ENCODE measurements around the gene ENSG00000284976.

GRCh38 chr9:136858898-136859932, 6.9 kb downstream of the EDF1 start:
- PRO-cap: no peak

GRCh38 chr9:136898642-136899213, 12.4 kb downstream of the TRAF2 start:
- PRO-cap: no peak

DNA sequence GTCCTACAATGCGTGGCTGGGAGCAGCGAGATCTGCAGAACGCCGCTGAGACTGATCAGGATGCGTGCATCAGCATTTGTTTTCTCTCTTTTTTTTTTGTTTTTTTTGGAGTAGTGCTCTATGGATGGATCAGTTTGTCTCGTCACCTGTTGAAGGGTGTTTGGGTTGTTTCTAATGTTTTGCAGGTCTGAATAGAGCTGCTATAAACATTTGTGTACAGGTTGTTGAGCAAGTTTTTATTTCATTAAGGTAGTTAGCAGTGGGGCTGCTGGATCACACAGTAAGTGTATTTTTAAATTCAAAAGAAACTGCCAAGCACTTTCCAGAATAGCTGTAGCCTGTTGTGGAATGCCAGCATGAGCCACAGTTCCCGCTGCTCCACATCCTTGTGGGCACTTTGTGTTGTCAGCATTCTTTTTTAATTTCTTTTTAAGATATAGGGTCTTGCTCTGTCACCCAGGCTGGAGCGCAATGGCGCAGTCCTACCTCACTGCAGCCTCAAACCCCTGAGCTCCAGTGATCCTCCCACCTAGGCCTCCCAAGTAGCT, 14.6 kb downstream of the FBXW5 start:
- PRO-cap: no peak

- PRO-cap: no peak
Observed at GRCh38 chr9:136939413-136939702, 5.2 kb downstream of the FBXW5 start.

DNA sequence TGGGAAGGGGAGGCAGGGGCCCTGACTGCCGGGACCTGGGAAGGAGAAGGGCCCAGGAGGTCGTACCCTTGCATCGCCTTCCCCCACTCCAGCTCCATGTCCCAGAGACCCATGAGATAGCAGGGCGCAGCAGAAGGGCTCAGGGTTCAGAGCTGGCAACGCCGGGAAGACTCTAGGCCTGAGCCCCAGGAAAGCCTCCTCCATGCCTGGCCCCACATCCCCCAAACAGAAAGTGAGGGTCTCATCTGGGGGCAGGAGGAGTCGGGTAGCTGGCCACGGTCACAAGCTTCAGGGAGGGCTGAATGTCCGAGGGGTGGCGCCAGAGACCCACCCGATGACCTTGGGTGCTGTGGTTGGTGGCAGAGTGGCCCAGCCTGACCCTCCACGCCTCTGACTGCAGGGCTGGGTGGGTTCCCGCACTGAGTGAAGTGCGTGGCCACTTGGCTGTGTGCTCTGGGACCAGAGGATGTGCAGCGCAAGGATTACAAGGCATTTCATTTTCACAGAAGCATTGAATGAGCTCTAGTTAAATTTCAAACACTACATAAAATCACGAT, 2.9 kb downstream of the C8G start:
- PRO-cap: no peak

GRCh38 chr9:136992550-136993108, 407 bp downstream of the PAXX start:
- PRO-cap: unidirectional peak, minus-strand start at chr9:136992649

DNA sequence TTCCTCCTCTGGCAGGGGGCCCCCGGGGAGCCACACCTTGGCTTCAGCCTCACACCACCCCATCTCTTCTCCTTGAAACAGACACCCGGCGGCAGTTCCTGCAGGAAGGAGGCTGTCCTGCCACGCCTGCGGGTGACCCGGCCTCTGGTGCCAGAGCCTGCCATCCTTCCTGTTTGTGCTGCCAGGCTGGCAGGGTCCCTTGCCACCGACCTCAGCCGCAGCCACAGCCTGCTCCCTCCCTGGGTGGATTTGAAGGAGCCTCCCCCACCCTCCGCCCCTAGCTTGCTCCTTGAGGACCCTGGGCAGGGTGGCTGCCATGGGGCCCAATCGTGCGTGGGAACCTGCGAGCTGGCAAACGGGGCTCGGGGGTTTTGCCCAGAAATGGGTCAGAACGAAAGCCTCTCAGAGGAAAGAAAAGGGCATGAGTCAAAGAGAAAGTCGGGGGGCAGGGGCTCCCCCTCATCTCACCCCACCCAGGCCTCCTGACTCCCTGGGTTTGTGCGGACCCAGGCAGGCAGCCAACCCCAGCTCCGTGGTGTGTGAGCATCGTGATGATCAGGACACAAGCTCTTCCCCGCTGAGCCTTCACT, 2.8 kb upstream of the FUT7 start:
- PRO-cap: no peak

DNA sequence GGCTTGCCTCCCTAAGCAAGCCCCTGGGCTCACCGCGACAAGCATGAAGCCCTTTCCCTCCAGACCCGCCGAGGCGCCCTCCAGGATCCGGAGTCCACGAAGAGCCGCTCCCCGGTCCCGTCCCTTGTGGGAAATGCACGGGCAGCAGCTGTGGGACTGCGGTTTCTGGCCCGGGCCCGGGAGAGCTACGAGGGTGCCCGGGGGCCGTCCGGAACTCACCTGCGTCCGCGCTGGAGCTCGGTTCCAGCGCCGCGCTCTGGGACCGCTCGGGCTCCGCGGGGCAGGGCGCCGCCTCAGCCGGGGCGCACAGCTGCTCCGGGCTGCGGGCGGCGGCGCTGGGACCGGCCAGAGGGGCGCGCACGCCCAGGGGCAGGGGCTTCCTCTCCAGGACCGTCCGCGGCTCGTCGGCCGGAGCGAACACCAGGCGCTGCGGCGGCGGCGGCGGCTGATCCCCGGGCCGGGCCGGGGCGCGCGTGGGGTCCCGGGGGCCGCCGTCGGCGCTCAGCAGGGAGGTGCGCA, 627 bp downstream of the SAPCD2 start:
- PRO-cap: no peak

DNA sequence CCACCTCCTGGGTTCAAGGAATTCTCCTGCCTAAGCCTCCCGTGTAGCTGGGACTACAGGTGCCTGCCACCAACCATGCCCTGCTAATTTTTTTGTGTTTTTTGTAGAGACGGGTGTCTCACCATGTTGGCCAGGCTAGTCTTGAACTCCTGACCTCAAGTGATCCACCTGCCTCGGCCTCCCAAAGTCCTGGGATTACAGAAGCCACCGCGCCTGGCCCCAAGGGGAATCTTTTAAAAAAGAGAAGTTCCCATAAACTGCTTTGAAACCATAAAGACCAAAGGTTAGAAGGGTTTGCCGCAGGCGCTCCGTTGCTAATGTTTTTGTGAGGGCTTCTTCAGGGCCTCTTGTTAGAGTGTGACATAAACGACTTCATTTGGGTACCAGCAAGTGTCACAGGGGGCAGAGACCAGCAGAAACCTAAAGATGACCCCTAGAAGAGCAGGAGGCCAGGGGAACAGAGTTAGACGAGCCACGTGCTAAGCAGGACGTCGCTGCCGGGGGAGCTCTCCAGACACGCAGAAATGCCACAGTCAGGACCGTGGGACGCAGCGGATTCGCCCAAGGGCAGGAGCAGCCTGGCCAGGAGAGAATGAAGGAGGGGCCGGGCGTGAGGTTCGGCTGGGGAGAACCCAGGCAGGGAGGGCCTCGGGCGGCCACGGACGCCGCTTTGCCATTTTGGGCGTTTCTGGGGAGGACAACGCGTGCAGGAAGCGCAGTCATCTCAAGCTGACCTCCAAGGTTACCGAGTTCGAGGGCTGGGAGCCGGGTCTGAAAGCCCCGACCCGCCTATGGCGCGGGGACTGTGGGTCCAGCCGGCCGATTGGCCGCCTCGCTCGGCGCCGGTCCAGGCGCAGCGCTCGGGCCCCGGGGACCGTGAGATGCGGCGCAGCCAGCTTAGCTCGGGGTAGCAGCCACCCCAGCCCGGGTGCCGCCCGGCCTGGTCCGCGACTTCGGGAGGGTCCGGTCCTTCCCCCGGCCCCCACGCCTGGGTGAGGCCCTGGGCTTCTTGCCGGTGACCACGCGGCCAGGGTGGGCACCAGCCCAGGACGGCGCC, 999 bp upstream of the MAN1B1 start:
- PRO-cap: unidirectional peak, plus-strand start at position 748 of the sequence

GRCh38 chr9:137128696-137129407, 10.1 kb upstream of the GRIN1 start:
- PRO-cap: no peak

GRCh38 chr9:137174548-137175193, 2.8 kb upstream of the TMEM210 start:
- PRO-cap: no peak

DNA sequence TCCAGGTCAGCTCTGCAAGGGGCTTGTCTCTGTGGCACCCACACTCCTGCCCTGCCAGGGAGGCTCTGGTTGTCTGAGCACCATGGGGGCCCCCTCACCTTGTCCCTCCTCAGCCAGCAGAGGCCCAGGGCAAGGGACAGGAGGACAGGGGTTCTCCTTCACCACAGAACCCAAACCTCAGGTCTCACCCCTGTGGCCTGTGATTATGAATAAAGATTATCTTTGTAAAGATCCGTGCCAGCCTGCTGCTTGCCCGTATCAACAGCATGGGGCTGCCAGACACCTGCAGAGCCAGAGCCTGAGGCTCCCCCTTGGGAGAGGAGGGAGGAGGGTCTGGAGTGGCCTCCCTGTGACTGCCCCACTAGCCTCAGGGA, 1.6 kb downstream of the SSNA1 start:
- PRO-cap: no peak

- PRO-cap: no peak
Observed at GRCh38 chr9:137195559-137195955, 5.0 kb downstream of the TPRN start.

DNA sequence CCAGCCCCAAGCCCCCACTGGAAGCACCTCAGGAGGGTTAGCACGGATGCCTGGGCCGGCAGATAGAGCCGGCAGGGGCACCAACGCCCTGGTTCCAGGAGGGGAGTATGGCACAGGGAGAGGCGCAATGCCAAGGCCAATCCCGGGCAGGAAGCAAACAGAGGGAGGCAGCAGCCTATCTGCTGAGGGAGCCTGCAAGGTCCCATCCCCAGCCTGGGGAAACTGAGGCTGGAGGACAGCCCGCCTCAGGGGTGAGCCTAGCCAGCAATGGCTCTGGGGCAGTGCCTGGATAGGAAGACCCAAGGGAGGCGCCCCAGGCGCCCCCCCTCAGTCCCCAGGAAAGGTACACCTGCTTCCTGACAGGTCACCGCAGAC, 2.7 kb downstream of the TPRN start:
- PRO-cap: no peak

GRCh38 chr9:137217022-137218485, at the start of gene ENSG00000284976:
Gene ENSG00000284976 (plus strand): TSS chr9:137217494.
- PRO-cap: bidirectional peak, plus-strand start at chr9:137217474, minus-strand start at chr9:137217385

GRCh38 chr9:137280713-137281187, 3.2 kb downstream of the TOR4A start:
- PRO-cap: no peak

- PRO-cap: no peak
Observed at GRCh38 chr9:137310357-137311018, 8.4 kb upstream of the NRARP start.

GRCh38 chr9:137390470-137391175, 32.3 kb downstream of the EXD3 start:
- PRO-cap: no peak

- PRO-cap: bidirectional peak, plus-strand start at chr9:137417787, minus-strand start at chr9:137417636
Observed at GRCh38 chr9:137417152-137418031, 5.6 kb downstream of the EXD3 start.

- PRO-cap: no peak
Observed at GRCh38 chr9:137444887-137445743, 4.0 kb upstream of the ENTPD8 start.